ENCODE measurements around a stretch of chr6.

- RRBS = no CpG with 5 or more reads among the region's 4 CpGs
Measured at GRCh38 chr6:132202553-132202880, 198.8 kb downstream of the MOXD1 start.

- RRBS = no CpG with 5 or more reads among the region's 5 CpGs
Measured at GRCh38 chr6:132491264-132491717, 21.6 kb downstream of the STX7 start.

- RRBS = no CpG with 5 or more reads among the region's 6 CpGs
Measured at GRCh38 chr6:132712338-132712965, 1.4 kb downstream of the VNN1 start.

DNA sequence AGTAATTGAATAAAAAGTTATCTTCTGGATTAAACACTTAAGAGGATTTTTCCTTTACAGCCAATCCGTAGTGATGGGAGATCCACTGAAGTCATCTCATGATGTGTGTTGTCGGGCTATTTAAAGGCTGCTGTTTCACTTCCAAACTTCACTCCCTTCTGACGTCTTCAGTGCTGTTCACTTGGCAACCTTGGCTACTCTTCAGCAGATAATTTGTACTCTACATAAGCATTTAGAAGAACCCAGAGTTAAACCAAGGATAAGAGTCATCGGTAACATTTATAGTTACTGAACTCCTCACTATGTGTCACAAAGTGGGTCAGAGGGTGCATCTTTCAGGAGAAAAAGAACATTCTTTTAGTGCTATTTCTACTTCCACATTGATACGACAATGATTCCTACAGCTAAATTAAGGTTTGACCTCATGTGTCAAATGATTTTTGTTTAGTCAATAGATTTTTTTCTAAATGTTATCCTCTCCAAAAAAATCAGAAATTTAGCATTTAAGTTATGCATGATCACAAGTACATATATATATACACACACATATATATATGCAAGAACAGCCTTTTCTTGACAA is 179.0 kb upstream of the EYA4 start:
- RRBS = no CpG with 5 or more reads among the region's 5 CpGs

GRCh38 chr6:133241786-133242777 is 925 bp downstream of the EYA4 start:
- RRBS = 3% methylated on average over 19 of the region's 76 CpGs

DNA sequence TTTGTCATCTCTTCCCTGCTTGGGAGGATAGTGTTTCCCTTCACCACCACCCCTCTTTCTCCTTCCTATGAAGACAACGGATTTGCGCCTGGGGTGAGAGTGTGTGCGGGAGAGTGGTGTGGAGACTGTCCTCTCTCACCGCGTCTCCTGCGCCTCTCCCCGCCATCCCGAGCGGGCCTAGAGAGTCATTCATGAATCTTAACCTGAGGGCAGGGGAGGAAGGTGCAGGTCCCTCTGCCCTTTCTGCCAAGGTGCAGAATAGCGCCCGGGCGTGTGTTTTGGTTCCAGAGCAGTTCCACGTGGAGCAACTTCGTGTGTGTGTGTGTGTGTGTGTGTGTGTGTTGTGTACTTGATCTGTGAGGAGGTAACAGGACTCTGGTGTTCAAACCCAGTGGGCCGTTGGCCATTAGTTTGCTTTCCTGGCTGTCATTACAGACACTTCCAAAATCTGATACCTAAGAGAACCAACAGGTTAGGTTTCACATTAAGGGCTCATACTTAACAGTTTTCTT is 1.7 kb downstream of the EYA4 start:
- RRBS = no CpG with 5 or more reads among the region's 15 CpGs

DNA sequence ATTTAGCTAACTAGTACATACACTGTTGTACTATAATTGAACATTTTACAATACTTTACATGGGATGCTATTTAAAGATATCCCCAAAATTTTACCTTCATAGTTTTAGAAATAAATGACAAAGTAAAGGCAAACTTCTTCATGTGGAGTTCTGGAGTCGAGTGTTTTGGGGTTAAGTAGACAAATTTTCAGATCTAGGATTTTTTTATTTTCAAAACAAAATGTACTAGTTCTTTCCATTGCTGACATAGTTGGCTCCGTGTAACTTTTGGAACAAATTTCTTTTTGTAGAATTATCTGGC is 131.7 kb upstream of the TCF21 start:
- RRBS = no CpG with 5 or more reads among the region's 2 CpGs

- RRBS = no CpG with 5 or more reads among the region's 4 CpGs
Measured at GRCh38 chr6:133894866-133895383, 6.0 kb downstream of the TCF21 start.

DNA sequence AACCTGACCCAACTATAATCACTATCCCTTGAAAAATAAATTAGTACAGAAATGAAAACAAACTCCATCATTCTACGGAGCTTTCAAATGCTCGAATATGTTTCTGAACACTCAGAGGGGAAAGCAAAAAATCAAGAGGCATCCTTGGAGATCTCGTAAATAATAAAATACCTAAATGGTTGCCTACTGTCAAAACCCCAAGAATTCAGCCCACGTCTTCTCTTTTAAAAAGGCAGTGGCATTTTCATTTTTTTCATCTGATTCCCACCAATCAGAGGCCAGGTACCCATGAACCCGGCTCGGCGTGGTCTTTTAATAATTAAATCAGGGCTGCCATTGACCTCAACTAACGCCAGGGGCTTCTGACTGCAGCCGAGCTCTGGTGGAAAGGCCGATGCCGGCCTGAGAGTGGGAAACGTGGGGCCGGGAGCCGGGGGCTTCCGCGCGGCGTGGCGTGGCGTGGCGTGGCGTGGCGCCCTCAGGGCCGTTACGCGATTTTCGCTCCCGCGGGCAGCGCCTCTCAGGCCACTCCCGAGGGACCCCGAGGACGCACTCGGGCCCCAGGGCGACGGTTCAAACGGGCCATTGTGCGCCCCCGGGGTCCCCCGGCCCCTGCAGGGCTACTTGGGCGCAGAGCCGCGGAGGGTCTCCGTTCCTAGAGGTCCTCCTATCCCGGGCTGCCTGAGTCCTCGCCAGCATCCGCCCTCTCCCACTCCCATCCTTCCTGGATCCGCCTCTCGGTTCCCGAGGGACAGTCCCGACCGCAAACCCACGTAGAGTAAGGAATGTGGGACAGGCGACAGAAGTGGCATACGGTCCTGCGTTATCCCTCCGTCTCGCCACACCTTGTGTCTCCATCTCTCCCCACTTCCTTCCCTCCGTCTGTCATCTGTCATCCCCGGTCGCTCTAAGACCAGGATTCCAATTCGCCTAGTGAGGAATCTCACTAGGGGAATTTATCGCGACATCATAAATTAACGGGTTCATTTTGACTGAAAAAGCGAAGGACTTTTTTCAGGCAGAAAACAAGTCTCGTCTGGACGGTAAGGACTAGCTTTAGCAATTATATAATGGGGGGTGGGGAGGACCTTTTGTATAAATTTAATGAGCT is 981 bp upstream of the TBPL1 start:
- RRBS = 2% methylated on average over 12 of the region's 68 CpGs

- RRBS = no CpG with 5 or more reads among the region's 10 CpGs
Measured at GRCh38 chr6:133991805-133992855, 39.1 kb downstream of the TBPL1 start.

DNA sequence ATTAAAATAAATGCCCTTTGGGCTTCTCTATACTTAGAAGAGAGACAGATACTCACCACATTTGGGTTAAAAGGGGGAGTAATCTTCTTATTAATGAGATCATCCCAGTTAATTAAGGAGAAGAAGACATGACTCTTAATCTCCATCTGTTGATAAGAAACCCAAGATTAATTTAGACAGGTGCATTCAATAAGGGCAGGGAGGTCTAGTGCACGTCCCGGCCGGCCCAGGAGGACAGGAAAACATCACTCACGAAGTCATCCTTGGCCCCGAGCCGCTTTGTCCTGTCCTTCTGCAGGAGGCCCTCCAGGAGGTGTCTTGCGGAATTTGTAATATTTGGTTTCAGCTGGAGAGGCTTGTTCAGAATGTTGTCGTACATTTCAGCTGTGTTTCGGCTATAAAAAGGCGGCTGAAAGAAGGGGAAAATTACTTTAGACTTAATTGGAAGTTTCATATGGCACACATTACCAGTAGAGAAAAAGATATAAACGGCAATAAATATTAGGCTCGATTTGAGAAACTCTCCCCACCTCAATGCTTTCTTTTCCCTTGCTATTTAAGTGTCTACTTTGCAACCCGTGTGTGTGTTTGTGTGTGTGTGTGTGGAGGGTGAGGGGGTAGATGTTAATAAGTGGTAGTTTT is 118.5 kb upstream of the SLC2A12 start:
- RRBS = no CpG with 5 or more reads among the region's 13 CpGs

DNA sequence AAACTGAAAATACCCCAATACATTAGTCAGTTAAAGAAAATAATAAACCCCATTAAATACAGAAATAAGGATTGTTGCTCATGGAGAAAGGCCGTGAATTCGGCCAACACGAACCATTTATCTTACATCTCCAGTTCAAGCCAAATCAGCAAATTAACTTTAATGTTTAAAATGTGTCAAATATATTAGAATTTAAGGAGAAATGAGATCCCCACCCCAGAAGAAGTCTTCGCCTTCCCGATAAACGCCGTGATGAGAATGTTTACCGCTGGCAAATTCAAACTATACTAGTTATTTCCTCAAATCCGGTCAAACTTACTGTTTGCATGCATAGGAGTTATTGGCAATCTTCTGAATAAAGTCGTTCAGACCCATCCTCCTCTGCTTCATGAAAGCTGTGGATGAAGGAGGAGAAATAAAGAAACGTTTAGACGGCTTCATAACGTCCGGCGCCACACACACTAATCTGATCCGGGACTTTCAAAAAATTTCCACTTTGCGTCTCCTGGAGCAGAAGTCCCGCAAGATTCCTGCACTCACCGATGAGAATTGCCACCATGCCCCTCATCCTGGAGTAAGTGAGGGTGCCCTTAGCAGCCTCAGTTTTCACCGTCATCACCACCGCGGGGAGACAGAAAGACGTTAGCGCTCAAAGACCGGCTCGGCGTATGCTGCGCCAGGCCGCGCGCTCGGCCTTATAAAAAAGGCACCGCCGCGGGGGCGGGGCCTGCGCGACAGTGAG is 121.9 kb upstream of the SLC2A12 start:
- RRBS = no CpG with 5 or more reads among the region's 38 CpGs

GRCh38 chr6:134176090-134176251 is 123.5 kb upstream of the SLC2A12 start:
- RRBS = no CpG with 5 or more reads among the region's 8 CpGs

DNA sequence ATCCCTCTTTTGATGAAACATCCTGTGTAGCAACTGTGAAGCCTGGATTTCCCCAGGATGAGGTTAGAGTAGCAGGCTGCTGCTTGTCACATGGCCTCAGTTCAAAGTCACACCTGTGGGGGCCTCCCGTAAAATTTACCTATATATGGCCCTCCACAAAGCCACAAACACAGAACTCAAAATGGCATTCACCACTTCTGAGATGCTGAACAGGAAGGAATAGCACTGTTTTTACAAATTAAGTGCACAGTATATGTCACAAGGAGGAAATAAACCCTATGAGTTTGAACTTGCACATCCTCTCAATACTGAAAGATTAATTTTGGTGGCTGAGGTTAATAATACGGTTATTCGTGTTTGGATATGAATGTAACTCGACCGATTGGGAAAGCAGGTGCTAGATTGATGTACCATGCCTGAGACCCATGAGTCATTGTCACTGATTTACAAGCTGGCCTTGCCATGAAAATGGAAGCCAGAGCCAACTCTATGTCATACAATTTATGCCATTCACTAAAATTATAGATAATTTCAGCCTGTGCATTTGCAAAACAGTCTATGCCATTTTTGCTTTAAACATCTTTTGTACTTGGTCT is 70.5 kb downstream of the SGK1 start:
- RRBS = no CpG with 5 or more reads among the region's 5 CpGs

GRCh38 chr6:134249381-134249931 is 68.5 kb downstream of the SGK1 start:
- RRBS = no CpG with 5 or more reads among the region's 5 CpGs

GRCh38 chr6:134308823-134309675 is 8.9 kb downstream of the SGK1 start:
- RRBS = no CpG with 5 or more reads among the region's 13 CpGs

DNA sequence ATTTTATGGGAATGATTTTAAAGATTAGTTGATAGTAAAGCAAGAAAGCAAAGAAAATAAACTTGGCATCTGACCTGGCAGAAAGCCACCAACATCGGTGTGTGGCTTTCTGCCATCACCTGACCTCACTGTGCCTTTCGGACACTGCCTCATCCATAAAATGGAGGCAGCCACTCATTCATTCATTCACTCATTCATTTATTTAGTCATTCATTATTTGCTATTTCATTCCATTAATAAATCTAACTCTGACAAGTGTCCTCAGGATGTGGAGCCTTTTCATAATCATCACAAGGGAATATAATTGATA is 773 bp upstream of the SGK1 start:
- RRBS = no CpG with 5 or more reads among the region's 2 CpGs

GRCh38 chr6:134345689-134346257 is 27.9 kb upstream of the SGK1 start:
- RRBS = no CpG with 5 or more reads among the region's 9 CpGs

DNA sequence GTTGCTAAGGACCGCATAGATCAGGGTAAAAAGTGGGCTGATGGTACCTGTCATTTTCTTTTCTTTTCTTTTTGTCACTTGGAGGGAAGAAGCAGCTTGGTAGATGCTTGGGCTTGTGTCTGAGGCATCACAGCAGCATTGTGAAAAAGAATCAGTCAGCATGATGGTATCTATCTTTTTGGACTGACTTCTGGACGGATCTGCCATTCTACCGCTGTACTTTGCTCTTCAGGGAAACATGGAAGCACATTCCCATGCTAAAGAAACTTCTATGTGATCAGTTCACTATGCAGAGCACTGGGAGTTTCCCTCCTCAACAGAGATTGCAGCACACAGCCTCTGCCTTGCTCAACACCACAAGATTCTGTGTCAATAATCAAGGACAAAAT is 54.9 kb upstream of the SGK1 start:
- RRBS = no CpG with 5 or more reads among the region's 3 CpGs